AG09309 (cell line): ENCODE data around the genes STAC and MLH1.

DNA sequence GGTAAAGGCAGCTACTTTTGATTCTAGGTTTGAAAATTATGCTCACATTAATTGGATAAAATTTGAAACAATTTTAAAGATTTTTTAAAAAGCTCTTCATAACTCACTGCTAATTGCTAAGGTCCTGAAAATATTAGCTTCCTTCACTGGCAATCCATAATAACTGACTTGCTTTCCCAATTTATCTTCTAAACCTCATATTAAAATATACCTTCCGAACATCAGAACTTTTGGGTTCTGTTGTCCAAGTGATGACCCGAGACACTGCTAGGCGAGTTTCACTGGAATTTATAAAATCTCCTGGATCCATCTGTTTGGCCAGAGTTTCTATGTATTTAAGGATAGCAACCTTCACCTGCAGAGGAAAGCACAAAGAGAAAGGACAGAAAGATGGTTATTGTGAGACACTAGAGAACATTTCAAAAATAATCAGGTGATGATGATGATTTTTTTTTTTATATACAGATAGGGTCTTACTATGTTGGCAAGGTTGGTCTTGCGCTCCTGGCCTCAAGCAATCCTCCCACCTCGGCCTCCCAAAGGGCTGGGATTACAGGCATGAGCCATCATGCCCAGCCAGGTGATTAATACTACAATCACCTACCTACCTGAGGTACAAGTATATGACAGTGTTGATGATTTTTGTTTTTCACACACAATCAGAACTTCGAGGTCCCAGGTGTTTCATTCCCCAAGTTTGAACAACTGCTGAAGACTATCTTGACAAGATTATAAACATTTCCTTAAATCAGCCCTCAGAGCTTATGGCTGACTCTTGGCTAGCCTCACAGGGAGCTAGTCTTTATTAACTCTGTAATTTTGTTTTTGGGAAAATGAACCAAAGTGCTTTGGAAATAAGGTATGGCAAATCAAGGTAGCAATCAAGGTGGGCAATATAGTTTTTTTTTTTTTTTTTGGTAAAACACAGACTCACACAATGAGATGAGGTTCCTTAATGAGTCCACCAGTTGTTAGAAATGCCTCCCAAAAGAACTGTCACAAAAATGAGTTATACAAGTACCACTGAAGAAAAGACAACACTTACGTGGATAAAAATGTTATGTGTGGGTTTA lies 111.2 kb upstream of the UBP1 start:
- RRBS: no CpG with 5 or more reads among the region's 7 CpGs

- RRBS: no CpG with 5 or more reads among the region's 3 CpGs
These were observed 137.8 kb downstream of the PDCD6IP start for GRCh38 chr3:33936084-33936875.

GRCh38 chr3:34200454-34201201 lies 402.2 kb downstream of the PDCD6IP start:
- RRBS: no CpG with 5 or more reads among the region's 2 CpGs

DNA sequence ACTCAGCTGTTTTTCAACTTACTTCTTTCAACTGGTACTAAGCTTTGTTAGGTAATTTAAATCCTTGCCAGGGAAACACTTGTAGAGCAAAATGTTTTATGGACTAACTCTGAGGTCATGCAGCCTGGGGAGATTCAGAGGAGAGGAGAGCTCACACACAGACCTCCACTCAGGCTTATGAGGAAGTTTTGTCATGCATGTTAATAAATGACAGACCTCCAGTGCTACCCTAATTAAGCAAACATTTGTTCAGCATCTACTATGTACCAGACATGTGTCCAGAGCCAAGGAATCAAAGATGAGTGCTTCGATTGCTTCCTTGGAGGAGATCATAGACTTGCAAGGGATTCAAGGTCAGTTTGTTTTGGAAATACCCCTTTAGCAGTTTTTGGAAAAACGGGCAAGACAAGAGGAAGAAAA lies 61.4 kb upstream of the STAC start:
- RRBS: no CpG with 5 or more reads among the region's 2 CpGs

DNA sequence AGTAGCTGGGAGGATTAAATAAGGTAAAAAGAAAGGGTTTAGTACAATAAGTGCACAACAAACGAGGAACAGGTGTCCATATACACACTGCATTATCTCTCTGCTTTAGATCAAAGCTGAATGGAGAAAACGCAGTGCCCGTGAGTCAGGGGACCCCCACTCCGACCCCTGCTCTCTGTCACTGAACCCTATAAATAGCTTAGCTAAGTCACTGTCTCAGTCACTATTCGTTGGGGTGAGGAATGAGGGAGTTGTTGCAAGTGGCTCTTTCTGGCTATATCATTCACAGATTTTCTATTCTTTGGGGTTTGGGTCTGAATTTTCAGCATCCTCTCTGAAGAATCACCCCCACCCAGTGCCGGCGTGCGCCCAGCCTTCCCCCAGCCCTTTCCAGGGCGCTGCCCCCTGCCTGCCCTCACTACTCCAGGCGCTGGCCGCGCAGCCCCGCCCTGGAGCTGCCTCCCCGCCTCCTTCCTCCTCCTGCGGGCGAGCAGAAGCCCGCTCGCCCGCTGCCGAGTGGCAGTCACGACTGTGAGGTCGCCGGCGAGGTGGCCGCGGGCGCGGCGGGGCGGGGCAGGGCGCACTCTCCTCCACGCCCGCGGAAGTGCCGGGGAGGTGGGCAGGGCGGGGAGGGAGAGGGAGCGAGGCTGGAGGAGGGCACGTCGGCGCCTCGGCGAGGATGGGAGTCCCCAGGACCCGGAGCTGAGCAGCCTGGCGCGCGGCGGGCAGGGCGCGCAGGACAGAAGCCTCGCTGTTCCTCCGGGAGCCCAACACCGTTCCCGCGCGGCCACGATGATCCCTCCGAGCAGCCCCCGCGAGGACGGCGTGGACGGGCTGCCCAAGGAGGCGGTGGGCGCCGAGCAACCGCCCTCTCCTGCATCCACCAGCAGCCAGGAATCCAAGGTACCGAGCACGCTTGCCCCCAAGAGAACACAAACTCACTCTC lies at the start of gene STAC:
TSS of gene STAC (plus strand) at position 653 of the 946 bp plus-strand sequence.
- RRBS: 2% methylated on average over 28 of the region's 68 CpGs

- RRBS: 1% methylated on average over 14 of the region's 45 CpGs
These were observed at the start of gene MLH1 for GRCh38 chr3:36993315-36994135. Gene MLH1 (plus strand): TSS chr3:36993518.

DNA sequence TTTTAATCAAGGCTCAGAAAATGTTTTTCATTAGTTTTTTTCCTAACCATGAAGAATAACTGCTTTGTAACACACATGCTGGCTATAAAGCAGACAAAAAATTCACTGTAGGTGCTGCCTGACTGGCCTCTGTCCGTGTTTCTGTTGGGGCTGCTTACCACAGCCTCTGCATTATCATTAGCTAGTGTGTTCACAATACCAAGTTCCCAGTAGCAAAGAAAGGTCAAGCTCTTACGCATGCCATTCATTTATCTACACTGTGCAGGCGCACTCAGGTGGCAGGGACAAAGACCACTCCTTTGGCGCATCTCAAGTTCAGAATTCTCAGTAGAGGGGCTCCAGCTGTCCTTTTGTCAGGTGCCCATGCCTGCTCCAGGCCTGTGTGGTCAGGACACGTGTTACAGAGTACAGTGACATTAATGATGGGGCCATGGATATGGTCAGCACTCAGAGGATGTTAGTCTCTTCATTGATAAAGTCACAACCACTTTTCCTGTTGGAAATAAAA lies 22.3 kb downstream of the MLH1 start:
- RRBS: no CpG with 5 or more reads among the region's 5 CpGs

DNA sequence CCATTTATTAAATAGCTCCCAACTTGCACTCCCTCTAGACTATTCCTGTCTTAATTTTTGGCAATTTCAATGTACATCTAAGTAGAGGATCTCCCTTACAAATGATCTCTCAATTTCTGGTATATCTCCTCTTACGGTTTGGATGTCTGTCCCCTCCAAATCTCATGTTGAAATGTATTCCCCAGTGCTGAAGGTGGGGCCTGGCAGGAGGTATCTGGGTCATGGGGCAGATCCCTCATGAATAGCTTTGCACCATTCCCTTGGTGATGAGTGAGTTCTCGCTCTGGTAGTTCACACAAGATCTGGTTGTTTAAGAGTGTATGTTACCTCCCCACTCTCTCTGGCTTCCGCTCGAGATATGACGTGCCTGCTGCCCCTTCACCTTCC lies 67.5 kb downstream of the MLH1 start:
- RRBS: no CpG with 5 or more reads among the region's 5 CpGs

DNA sequence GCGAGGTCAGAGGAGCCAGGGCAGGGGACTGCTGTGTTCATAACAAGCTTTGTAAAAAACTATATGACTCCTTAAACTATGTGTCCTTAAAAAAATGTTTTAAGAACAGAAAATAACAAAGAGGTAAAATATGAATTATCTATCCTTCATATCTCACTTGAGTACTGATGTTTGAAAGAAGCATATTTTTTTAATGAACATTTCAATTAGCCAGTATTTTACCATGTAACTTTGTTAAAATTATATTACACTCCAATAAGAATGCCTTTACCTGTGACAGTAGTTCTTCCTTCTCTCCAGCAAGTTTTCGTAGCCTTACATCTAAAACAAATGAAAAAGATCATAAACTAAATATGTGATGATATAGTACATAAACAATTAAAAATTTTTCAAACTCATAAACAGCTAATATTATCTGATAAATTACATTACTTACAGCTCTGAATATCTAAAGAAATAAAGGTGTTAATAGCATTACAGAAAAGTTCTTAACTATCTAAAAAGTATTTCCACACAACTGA lies 70.2 kb downstream of the MLH1 start:
- RRBS: no CpG with 5 or more reads among the region's 2 CpGs

- RRBS: no CpG with 5 or more reads among the region's 2 CpGs
These were observed 27.5 kb downstream of the LRRFIP2 start for GRCh38 chr3:37146915-37147328.

- RRBS: no CpG with 5 or more reads among the region's 1 CpG
These were observed 18.5 kb downstream of the GOLGA4 start for GRCh38 chr3:37261389-37262086.

GRCh38 chr3:37326250-37326929 lies 83.3 kb downstream of the GOLGA4 start:
- RRBS: no CpG with 5 or more reads among the region's 1 CpG

- RRBS: no CpG with 5 or more reads among the region's 6 CpGs
These were observed 6.5 kb downstream of the ITGA9 start for GRCh38 chr3:37458366-37458936.

DNA sequence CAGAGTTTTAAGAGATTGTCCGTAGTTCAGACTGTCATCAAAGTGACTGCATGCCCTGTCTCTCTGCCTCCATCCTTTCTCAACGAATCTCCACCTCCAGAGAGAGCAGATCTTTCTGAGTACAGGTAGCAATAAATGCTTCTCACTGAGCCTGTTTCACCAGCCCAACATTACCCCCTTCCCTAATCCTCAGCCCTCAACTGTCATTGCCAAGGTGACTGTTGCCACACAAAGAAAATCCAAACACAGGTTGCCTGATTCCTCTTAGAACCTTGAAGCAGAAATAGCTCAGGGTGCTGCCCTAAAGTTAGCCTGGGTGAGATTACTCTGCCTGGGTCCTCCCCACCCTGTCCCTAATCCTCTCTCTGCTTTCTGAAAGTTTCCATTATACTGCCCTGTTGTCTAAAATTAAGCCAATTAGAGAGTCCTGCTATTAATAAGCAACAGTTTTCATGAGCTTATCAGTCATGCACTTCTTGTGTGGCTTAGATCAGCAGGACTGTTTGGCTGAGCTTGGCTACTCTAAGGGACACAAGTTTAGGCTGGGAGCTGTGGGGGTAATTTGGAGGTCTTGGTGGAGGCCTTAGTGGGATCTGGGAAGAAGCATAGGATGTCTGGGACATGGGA lies 57.0 kb downstream of the ITGA9 start:
- RRBS: no CpG with 5 or more reads among the region's 2 CpGs

- RRBS: no CpG with 5 or more reads among the region's 7 CpGs
These were observed 149.8 kb downstream of the ITGA9 start for GRCh38 chr3:37601523-37602384.

DNA sequence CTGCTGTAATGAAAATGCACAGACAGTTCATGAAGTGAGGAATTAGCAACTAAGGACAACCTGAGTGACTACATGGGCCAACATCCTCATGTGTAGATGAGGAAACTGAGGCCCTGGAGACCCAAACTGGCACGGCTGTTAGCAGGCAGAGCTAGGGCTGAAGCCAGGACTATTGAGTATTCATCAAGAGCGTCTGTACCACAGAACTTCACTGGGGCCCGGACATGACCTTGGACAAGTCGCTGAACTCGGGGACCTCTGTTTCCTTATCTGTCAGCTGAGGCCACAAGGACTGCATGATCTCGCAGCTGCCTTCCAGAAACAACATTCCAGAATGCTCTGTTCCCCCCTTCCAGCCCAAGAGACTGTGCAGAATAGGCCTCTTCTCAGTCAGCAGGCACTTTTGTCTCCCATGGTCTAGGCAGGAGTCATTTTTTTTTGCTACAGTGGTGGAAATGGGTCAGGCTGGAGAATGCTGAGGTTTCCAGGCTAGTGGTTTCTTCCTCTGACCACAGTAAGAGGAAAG lies 90.2 kb upstream of the CTDSPL start:
- RRBS: no CpG with 5 or more reads among the region's 6 CpGs

- RRBS: no CpG with 5 or more reads among the region's 7 CpGs
These were observed 44.6 kb downstream of the CTDSPL start for GRCh38 chr3:37906116-37906850.

- RRBS: no CpG with 5 or more reads among the region's 8 CpGs
These were observed 40.6 kb upstream of the VILL start for GRCh38 chr3:37949657-37950801.

DNA sequence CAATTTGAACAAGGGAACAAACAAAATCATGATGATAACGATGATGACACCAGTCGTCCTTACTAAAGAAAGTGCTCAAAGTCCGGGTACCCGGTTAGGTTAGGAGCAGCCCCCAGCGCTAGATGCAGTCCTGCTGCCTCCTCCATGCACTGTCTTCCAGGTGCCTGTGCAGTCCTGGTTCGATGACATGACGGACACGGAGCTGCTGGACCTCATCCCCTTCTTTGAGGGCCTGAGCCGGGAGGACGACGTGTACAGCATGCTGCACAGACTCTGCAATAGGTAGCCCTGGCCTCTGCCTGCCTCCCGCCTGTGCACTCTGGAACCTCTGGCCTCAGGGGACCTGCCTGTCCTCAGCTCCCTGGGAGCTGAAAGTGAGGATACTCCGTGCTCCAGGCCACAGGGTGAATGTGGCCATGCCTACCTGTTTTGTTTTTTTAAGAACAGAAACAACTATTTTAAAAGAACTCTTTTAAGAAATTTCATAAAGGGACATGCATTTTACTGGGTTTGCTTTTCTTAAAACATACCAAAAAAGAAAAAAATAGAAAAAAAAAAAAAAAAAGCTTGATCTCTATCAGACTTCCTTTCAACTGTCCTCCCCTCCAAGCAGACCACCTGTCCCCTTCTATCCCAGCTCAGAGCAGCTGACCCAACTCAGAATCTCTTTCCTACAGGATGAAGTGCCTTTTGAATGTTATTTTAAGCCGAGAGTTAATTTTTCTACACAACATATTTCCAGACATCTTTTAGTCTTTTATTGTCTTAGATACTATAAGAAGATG lies 9.8 kb upstream of the VILL start:
- RRBS: no CpG with 5 or more reads among the region's 14 CpGs

DNA sequence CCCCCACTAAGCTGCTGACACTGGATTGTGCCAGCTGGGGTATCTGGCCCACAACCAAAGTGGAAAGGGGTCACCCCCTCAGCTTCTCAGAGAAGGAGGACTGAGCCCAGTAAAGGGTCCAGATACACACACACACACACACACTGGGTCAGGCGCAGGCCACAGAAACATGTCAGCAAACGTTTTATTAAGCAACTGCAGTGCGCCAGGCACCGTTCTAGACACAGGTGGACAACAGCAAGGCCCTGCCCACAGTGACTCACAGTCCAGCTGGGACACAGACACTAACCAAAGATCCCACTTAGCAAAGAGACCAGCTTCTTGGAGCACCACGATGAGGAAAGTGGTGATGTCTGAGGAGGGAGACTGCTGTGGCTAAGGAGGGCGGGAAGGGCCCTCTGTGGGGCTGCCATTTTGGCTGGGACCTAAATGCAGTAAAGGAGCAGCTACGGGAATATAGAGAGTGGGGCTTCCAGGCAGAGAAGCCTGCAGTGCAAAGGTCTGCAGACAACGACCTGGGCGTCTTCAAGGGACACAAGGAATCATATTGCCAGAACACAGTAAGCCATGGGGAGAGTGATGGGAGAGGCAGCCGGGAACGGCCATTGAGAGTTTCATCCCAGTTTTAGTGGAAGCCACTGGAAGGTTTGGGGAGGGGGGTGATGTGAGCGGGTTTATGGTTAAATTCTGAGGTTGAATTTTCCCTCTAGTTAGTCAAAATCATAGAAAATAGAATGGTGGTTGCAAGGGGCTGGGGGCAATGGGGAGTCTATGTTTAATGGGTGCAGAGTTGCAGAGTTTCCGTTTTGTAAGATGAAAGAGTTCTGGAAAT lies 2.7 kb upstream of the VILL start:
- RRBS: no CpG with 5 or more reads among the region's 13 CpGs